ENCODE results near the gene CLDN5.

- PRO-cap, 4 experiments: no peak in any of the 4 experiments
- RAMPAGE, long total RNA, 2 experiments: no peak in any of the 2 experiments
Observed at GRCh38 chr22:19521735-19522763, 2.2 kb downstream of the CLDN5 start.

GRCh38 chr22:19524314-19525114 is at the start of gene CLDN5:
Gene CLDN5, minus strand, starts transcription at chr22:19524410.
- PRO-cap, 4 experiments: peak in 4 of 4 experiments; most common plus-strand start chr22:19524576 (in 1); most common minus-strand start chr22:19524401 (in 4)
- RAMPAGE, long total RNA, 2 experiments: no peak in any of the 2 experiments

DNA sequence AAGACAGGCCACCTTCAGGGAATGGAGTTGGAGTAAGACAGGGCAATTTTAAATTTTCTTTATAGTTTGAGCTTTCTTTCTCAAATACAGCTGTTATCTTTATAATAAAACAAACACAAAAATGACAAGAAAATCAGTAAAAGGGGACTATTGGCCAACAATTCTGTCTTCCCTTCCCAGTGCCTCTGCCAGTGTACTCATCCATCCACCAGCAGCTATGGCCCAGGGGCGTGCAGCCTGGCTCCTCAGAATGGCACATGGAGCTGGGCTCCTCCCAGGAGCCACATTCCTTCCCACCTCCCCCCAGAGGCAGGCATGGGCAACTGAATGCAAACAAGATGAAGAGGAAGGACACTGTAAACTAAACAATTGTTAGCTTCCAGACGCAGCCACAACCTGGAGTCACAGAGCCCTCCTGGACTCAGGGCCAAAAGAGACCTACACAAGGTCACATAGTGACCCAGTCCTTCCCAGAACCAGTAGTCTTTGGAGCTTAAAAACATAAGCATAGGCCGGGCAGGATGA is 30.5 kb upstream of the CLDN5 start:
- PRO-cap, 4 experiments: no peak in any of the 4 experiments
- RAMPAGE, long total RNA, 2 experiments: no peak in any of the 2 experiments

DNA sequence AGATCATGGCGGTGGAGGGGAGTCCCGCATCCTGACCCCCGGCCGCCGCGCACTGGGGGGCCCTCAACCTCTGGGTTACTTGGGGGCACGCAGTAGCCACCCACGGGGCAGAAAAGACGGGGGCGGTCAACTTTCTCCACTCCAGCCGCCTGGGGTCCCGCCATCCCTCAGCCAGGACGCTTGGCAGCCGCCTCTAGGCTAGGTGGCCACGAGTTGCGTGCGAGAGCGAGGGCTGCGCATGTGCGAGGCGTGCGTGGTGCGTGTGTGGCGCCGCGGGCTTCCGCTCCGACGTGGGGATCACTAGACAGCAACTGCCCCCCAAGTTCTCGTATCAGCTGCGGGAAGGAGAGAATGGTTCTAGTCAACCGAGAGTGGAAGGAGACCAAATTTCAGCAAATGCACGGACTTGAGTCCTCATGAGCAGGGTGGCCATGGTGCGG is 42.4 kb upstream of the CLDN5 start:
- PRO-cap, 4 experiments: no peak in any of the 4 experiments
- RAMPAGE, long total RNA, 2 experiments: no peak in any of the 2 experiments

- PRO-cap, 4 experiments: no peak in any of the 4 experiments
- RAMPAGE, long total RNA, 2 experiments: no peak in any of the 2 experiments
Observed at GRCh38 chr22:19571833-19572183, 47.6 kb upstream of the CLDN5 start.

DNA sequence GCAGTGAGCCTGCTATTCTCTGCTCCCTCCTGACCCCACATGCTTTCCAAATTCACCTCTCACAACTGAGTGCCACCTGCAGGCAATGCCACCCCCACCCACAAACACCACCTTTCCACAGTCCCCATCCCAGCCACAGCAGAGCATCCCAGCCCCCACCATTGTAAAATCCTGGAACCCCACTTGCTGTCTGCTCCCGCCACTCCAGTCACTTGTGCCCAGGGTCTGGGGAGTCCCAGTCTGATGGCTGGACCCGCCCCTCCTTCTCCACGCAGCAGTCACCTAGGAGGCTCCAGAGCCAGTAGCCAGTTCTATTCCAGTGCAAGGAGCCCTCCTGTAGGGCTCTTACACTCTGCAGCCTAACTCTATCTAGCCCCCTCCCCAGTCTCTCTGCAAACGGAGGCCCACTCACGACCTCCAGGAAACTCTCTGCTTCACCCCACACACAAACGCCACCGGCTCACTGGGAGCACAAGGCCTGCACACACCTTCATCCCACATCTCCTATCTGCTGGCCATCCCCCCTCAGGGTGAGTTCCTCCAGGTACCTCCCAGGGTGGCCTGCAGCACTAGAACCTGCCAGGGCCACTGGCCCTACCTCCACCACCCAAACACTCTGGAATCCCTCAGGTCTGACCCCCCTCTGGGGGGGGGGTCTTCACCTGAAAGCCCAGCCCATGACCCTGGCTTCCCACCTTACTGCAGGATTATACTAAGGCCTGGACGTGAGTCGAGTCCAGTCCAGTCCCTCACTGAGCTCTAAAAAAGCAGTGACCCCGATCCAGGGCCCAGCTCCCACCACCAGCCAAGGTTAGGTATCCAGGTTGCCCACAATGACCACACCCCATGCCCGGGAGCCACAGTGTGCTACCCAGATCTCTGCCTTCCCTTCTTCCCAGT is 1.4 kb downstream of the GNB1L start:
- PRO-cap, 4 experiments: no peak in any of the 4 experiments
- RAMPAGE, long total RNA, 2 experiments: no peak in any of the 2 experiments

DNA sequence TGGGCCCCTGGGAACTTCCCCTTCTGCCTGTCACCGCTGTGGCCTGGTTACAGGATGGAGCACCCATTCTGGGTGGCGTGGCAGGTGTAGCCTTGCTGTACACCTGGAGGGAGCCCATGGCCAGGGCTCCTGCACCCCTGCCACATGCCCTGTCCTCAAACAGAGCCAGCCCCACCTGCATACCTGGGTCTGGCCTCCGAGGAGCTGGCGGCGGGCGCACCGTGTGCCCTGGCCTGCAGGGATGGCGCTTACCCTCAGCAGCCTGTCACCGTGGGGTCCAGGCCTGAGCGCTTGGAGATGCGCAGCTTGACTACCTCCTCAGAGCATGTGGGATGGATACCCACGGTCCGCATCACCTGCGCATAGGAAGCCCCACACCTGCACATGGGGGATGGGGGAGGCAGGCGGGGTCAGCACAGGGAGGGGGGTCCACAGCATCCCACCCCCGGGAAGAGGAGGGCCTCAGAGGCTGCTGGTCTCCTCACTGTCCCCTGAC is 22.2 kb upstream of the GNB1L start:
- PRO-cap, 4 experiments: peak in 1 of 4 experiments; most common plus-strand start position 205 of the sequence (in 1)
- RAMPAGE, long total RNA, 2 experiments: start-site peak on the minus strand in 1 of 2 experiments, centred at position 299 of the sequence, 63 reads per replicate

- PRO-cap, 4 experiments: peak in 3 of 4 experiments; most common plus-strand start chr22:19938365 (in 1); most common minus-strand start chr22:19938196 (in 3)
- RAMPAGE, long total RNA, 2 experiments: no peak in any of the 2 experiments
Observed at GRCh38 chr22:19938039-19938689, 3.4 kb upstream of the COMT start.

GRCh38 chr22:19943509-19944383 is 2.1 kb upstream of the TXNRD2 start:
- PRO-cap, 4 experiments: no peak in any of the 4 experiments
- RAMPAGE, long total RNA, 2 experiments: no peak in any of the 2 experiments

GRCh38 chr22:19958431-19958914 is 16.9 kb upstream of the TXNRD2 start:
- PRO-cap, 4 experiments: peak in 2 of 4 experiments; most common plus-strand start chr22:19958634 (in 1)
- RAMPAGE, long total RNA, 2 experiments: no peak in any of the 2 experiments

DNA sequence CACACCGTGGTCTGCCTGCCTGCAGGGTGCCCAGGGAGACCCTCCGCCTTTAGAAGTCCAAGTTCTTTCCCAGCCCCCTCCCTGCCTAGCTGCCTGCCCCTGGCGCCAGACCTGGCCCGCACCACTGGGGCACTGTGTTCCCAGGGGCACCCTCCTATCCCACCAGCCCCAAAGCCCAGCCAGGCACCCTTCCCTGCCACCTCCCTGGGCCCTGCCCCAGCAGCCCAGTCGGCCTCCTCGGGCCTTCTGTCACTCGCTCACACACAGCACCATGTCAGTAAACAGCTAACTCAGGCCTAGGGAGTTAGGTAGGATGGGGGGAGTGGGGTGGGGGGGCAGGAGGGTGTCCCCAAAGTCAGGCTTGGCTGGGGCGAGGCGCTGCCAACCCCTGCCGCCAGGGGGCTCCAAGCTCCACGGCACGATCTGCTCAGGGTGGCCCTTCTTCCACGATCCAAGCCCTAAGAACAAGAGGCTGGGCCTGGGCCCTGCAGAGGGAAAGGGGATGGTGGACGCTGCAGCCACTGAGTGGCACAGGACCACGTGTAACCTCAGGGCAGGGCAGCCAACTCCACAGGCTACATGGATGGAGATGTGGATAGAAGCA is 28.7 kb upstream of the TXNRD2 start:
- PRO-cap, 4 experiments: peak in 4 of 4 experiments; most common plus-strand start position 490 of the sequence (in 4); most common minus-strand start position 420 of the sequence (in 1)
- RAMPAGE, long total RNA, 2 experiments: no peak in any of the 2 experiments

DNA sequence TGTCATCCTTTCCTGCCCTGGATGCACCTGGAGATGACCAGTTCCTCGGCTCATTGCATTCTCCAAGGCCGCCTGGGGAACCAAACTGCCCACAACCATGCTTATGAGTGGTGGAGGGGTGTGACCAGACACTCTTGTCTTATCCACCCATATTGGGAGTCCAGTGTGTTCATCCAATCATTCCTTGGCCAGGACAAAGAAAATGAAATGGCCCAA is 1.2 kb upstream of the ARVCF start:
- PRO-cap, 4 experiments: peak in 1 of 4 experiments; most common minus-strand start position 132 of the sequence (in 1)
- RAMPAGE, long total RNA, 2 experiments: no peak in any of the 2 experiments

GRCh38 chr22:20021432-20022449 is 831 bp downstream of the TANGO2 start:
- PRO-cap, 4 experiments: peak in 4 of 4 experiments; most common plus-strand start chr22:20022092 (in 3); most common minus-strand start chr22:20021954 (in 4)
- RAMPAGE, long total RNA, 2 experiments: no peak in any of the 2 experiments

GRCh38 chr22:20083101-20083741 is 3.2 kb downstream of the DGCR8 start:
- PRO-cap, 4 experiments: no peak in any of the 4 experiments
- RAMPAGE, long total RNA, 2 experiments: no peak in any of the 2 experiments

GRCh38 chr22:20101624-20102711 is 13.9 kb upstream of the RANBP1 start:
- PRO-cap, 4 experiments: peak in 2 of 4 experiments; most common plus-strand start chr22:20101701 (in 1); most common minus-strand start chr22:20101718 (in 2)
- RAMPAGE, long total RNA, 2 experiments: no peak in any of the 2 experiments

GRCh38 chr22:20109381-20110454 is 6.2 kb upstream of the RANBP1 start:
- PRO-cap, 4 experiments: peak in 1 of 4 experiments; most common minus-strand start chr22:20109773 (in 1)
- RAMPAGE, long total RNA, 2 experiments: no peak in any of the 2 experiments

DNA sequence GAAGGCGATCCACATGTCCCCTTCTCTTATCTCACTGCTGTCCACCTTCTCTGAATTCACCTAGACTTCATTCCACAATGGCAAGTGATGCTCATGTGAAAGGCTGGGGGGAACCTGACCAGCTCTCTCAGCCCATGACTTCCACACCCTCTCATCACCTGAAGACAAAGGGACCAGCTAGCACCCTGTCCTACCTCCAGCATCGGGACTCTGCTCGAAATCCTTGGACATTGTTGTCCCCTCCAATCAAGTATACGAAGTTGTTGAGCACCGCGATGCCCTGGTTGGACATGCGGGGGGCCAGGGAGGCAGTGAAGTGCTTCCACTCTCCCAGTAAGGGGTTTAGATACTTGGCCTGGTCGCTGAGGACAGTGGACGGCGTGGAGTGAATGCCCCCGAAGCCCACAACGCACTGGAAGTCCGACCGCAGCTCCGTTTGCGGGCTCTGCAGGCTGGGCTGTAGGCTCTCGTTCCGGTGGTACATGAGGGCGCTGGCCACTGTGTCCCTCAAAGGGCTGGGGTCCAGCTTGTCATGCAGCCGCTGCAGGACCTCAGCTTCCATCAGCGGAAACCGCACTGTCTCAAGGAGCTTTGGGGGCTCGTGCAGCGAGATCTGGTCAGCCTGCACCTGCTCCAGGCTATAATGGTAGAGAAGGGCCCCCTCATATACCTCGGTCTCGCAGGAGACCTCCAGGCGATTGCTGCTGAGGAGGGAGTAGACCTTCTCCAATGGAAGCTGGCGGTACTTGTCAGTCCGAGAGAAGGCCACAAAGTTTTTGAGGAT is 27.2 kb upstream of the SCARF2 start:
- PRO-cap, 4 experiments: no peak in any of the 4 experiments
- RAMPAGE, long total RNA, 2 experiments: no peak in any of the 2 experiments

- PRO-cap, 4 experiments: no peak in any of the 4 experiments
- RAMPAGE, long total RNA, 2 experiments: no peak in any of the 2 experiments
Observed at GRCh38 chr22:20563755-20564808, 56.7 kb downstream of the MED15 start.

DNA sequence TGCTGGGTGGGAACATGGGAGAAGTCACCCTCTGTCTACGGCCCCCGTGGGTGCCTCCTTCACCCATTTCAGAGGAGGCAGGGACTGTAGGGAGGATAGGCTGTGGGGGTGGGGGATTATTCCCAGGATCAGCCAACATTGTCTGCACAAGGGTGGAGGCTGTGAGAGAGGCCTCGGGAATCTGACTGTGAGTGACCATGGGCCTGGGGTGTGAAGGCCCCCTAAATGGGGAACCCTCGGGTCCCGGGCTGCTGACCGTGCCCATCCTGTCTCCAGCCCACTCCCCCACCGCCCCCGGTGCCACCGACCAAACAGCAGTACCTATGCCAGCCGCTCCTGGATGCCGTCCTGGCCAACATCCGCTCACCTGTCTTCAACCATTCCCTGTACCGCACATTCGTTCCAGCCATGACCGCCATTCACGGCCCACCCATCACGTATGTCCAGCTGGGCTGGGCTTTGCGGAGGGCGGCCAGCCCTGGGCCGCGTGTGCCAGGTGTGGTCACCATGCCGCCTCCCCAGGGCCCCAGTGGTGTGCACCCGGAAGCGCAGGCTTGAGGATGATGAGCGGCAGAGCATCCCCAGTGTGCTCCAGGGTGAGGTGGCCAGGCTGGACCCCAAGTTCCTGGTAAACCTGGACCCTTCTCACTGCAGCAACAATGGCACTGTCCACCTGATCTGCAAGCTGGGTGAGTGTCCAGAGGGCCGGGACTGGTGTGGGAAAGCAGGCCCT is 77.3 kb downstream of the MED15 start:
- PRO-cap, 4 experiments: no peak in any of the 4 experiments
- RAMPAGE, long total RNA, 2 experiments: no peak in any of the 2 experiments

GRCh38 chr22:20591959-20592459 is 84.6 kb downstream of the MED15 start:
- PRO-cap, 4 experiments: no peak in any of the 4 experiments
- RAMPAGE, long total RNA, 2 experiments: no peak in any of the 2 experiments